Heart left ventricle (tissue), 7 donors: ENCODE data around the gene TMEM179.

- PRO-cap, 6 experiments = no peak in any of the 6 experiments
- RAMPAGE, long total RNA, 2 experiments = no peak in any of the 2 experiments
- RRBS = 82% methylated on average over 1 of the region's 24 CpGs
Observed at GRCh38 chr14:104225443-104226331, 87.3 kb downstream of the KIF26A start.

- PRO-cap, 6 experiments = no peak in any of the 6 experiments
- RAMPAGE, long total RNA, 2 experiments = no peak in any of the 2 experiments
- RRBS = 25% methylated on average over 2 of the region's 26 CpGs
Observed at GRCh38 chr14:104316114-104316981, 178.0 kb downstream of the KIF26A start.

DNA sequence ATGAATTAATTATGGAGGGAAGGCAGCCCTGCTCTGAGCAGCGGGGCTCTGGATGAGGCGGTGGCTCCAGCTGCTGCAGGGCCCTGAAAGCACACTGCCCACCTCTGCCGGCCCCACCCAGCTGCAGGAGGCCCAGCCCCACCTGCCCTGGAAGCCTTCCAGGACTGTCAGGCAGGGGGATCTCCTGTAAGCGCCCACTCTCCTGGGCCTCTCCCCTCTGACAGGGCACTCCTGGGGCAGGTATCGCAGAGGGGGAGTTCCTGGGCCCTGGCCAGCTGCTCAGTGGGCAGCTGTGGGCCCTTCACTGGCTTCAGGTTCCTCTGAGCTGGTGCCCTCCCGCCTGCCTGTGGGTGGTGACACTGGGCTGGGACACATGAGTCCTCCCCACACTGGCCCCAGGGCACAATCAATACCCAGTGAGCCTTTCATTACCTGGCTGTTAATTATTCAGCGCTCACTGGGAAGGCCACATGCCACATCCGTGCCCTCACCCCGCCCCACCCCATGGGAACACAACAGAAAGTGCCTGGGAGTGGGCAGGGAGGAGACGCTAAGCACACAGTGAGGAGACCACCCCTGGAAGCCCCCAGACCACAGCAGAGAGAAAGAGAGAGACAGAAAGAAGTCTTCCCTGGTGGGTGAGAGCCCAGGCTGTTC, 142.3 kb upstream of the C14orf180 start:
- PRO-cap, 6 experiments = no peak in any of the 6 experiments
- RAMPAGE, long total RNA, 2 experiments = no peak in any of the 2 experiments
- RRBS = no CpG with 5 or more reads among the region's 10 CpGs

GRCh38 chr14:104563078-104563932, 16.3 kb upstream of the C14orf180 start:
- PRO-cap, 6 experiments = no peak in any of the 6 experiments
- RAMPAGE, long total RNA, 2 experiments = no peak in any of the 2 experiments
- RRBS = 11% methylated on average over 5 of the region's 20 CpGs

- PRO-cap, 6 experiments = peak in 5 of 6 experiments; most common plus-strand start chr14:104582359 (in 4); most common minus-strand start chr14:104582235 (in 5)
- RAMPAGE, long total RNA, 2 experiments = no peak in any of the 2 experiments
- RRBS = no CpG with 5 or more reads among the region's 27 CpGs
Observed at GRCh38 chr14:104581985-104582691, 2.6 kb downstream of the C14orf180 start.

DNA sequence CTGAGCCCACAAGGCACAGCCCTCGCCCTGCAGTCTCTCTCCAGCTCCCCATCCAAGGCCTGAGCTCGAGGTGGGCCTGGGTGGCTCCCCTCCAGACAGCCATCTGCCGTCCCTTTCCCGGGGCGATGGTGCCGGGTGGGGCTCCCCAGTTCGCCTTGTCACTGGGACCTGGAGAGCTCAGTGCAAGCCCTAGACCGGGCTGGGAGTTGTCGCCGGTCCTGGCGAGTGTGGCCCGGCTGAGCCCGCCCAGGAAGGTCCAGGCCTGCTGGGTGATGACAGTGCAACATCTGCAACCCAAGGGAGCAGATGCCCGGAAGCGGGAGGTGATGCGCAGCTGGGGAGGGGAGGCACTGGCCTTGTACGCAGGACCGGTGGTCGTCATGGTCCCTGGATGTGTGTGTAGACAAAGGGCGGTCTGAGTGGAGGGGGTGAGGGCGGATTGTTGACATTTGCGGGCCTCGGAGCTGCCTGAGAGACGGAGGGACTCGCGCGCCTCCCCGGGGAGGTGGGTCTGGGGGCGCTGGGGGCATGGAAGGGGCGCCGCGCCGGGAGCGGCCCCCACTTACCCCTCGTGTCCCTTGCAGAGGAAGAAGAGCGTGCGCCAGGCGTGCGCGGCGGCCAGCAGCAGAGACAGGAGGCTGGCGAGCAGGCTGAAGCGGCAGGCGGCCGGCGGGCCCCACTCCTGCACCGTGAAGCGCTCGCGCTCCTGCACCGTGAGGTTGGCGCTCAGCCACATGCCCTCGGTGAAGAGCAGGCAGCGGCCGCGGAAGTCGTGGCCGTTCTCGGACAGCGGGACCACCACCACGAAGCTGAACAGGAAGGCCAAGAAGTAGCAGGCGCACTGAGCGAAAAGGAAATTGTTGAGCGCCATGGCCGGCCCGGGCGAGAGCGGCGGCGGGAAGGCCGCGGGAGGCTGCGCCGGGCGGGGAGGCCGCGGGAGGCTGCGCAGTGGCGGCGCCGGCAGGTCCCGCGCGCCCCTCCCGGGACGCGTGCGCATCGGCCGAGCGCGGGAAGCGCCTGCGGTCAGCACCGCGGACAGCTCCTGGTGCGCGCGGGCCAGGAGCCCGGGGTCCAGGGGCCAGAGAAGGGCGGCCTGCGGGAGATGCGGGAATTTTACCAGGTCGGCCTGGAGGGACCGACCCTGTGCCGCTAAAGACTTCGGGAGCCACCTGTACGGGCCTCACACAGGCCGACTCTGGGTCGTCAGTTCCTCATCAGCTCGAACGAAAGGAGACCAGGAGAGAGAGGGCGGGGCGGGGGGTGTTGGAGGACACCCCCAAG, at the start of gene TMEM179:
TSS of gene TMEM179 (minus strand) at position 902 of the 1,281 bp plus-strand sequence.
- PRO-cap, 6 experiments = no peak in any of the 6 experiments
- RAMPAGE, long total RNA, 2 experiments = no peak in any of the 2 experiments
- RRBS = 8% methylated on average over 47 of the region's 114 CpGs

GRCh38 chr14:104658209-104658960, 31.0 kb upstream of the INF2 start:
- PRO-cap, 6 experiments = no peak in any of the 6 experiments
- RAMPAGE, long total RNA, 2 experiments = no peak in any of the 2 experiments
- RRBS = no CpG with 5 or more reads among the region's 19 CpGs

DNA sequence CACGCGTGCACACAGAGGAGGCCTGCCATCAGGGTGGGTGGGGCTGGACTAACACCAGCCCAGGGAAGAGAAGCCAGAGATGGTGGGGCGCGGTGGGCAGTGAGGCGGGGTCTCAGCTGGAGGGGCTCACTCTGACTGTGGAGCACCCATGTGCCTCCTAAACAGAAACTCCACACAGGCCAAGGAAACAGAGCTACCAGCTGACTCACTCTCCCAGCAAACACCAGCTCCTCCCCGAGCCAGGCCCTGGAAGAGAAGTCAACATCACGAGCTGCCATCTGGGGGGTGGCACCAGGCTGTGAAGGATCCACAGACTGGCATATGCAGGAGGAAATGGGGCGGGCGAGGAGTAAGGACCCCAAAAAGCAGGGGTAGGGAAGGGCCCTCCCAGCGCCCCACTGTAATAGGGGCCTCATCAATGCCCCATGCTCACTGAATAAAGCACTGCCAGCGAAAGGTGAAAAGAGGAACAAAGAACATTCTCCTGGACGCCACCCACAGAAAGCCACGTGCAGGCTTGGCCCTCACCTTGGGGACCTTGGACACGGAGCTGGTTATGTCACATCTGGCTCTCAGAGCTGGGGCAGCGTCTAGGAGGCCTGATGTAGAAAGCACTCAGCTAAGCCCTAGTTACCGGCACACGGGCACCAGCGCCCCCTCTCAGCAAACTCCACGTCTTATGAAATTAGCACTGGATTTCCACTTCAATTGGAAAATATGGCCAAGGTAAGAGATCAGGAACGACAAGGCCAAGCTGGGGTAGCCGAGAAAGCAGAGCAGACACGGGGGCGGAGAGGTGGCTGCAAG, 8.4 kb upstream of the INF2 start:
- PRO-cap, 6 experiments = peak in 5 of 6 experiments; most common plus-strand start position 277 of the sequence (in 5); most common minus-strand start position 159 of the sequence (in 1)
- RAMPAGE, long total RNA, 2 experiments = start-site peak on the plus strand in 1 of 2 experiments, centred at position 302 of the sequence, 6 reads per replicate
- RRBS = no CpG with 5 or more reads among the region's 23 CpGs

DNA sequence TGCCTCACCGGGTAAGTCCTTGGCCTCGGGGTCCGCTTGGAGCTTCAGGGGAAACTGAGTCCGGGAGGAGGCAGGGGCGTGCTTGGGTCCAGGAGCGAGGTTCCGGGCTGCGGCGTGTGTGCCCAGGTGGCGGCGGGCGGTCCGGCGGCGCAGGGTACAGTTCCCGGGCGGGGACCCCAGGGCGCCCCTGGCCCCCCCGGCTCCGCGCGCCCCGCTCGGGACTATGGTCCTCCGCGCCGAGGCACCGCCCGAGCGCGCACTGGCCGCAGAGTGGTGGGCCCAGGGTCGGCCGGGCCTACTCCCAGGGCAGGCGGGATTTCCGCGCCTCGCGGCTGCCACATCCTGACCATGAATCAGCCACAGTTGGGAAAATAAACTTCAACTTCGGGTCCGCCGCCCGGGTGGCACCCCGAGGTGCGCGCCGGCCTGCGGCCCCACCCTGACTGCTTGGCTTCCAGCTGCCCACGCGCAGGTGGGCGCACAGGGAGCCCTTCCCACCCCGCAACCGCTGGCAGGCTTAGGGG, 373 bp downstream of the INF2 start:
- PRO-cap, 6 experiments = no peak in any of the 6 experiments
- RAMPAGE, long total RNA, 2 experiments = no peak in any of the 2 experiments
- RRBS = 3% methylated on average over 29 of the region's 53 CpGs

DNA sequence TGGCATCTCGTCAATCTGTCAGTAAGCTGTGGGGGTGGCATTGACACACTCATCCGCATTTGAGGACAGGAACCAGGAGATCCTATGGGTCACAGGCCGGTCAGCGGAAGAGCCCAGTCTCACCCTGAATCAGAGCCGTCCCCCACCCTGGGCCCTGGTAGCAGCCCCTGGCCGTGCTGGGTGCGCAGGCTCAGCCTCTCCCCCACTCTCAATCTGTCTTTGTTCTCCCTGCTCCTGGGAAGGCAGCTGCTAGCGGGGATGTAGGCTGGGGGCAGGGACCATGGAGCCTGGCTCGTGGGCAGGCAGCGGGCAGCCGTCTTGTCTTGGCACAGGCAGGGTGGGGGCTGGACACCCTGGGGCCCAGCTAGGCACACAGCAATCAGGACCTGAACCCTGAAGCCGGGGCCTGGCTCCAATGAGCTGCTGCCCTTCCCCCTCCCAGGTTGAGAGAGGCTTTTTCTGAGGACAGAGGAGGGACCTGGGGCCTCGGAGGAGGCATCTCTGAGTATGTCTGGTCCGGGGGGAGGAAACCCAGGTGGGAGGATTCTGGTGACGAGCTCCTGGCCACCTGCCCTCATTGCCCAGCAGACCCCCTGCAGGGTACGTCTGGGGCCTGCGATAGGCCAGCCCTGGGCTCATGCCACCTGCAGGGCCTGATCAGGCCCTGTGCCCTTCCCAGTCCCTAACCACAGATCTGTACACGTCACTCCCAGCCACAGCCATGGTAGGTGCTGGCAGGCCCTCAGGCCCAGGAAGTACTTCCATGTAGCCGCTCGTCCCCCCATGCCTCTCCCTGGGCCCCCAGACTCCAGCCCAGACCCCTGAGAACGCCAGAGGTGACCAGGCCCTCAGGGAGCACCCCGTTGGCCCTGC, 5.4 kb downstream of the INF2 start:
- PRO-cap, 6 experiments = no peak in any of the 6 experiments
- RAMPAGE, long total RNA, 2 experiments = no peak in any of the 2 experiments
- RRBS = 60% methylated on average over 1 of the region's 22 CpGs

- PRO-cap, 6 experiments = peak in 3 of 6 experiments; most common plus-strand start chr14:104735737 (in 3); most common minus-strand start chr14:104735573 (in 3)
- RAMPAGE, long total RNA, 2 experiments = no peak in any of the 2 experiments
- RRBS = no CpG with 5 or more reads among the region's 25 CpGs
Observed at GRCh38 chr14:104735126-104735887, 11.3 kb downstream of the ADSS1 start.

GRCh38 chr14:104749050-104749539, 3.9 kb upstream of the SIVA1 start:
- PRO-cap, 6 experiments = no peak in any of the 6 experiments
- RAMPAGE, long total RNA, 2 experiments = no peak in any of the 2 experiments
- RRBS = no CpG with 5 or more reads among the region's 11 CpGs

- PRO-cap, 6 experiments = no peak in any of the 6 experiments
- RAMPAGE, long total RNA, 2 experiments = no peak in any of the 2 experiments
- RRBS = no CpG with 5 or more reads among the region's 3 CpGs
Observed at GRCh38 chr14:104766830-104767048, 13.8 kb downstream of the SIVA1 start.

GRCh38 chr14:104770475-104771331, 17.8 kb downstream of the SIVA1 start:
- PRO-cap, 6 experiments = no peak in any of the 6 experiments
- RAMPAGE, long total RNA, 2 experiments = no peak in any of the 2 experiments
- RRBS = no CpG with 5 or more reads among the region's 11 CpGs

- PRO-cap, 6 experiments = no peak in any of the 6 experiments
- RAMPAGE, long total RNA, 2 experiments = no peak in any of the 2 experiments
- RRBS = no CpG with 5 or more reads among the region's 13 CpGs
Observed at GRCh38 chr14:104775102-104775519, 20.4 kb downstream of the AKT1 start.

GRCh38 chr14:104858736-104859413, 6.2 kb upstream of the CEP170B start:
- PRO-cap, 6 experiments = no peak in any of the 6 experiments
- RAMPAGE, long total RNA, 2 experiments = no peak in any of the 2 experiments
- RRBS = no CpG with 5 or more reads among the region's 9 CpGs

GRCh38 chr14:104953394-104954600, 24.4 kb downstream of the AHNAK2 start:
- PRO-cap, 6 experiments = no peak in any of the 6 experiments
- RAMPAGE, long total RNA, 2 experiments = start-site peak on the minus strand in 1 of 2 experiments, at chr14:104954391-104954588 at its widest, 5 to 7 reads per replicate
- RRBS = no CpG with 5 or more reads among the region's 32 CpGs

DNA sequence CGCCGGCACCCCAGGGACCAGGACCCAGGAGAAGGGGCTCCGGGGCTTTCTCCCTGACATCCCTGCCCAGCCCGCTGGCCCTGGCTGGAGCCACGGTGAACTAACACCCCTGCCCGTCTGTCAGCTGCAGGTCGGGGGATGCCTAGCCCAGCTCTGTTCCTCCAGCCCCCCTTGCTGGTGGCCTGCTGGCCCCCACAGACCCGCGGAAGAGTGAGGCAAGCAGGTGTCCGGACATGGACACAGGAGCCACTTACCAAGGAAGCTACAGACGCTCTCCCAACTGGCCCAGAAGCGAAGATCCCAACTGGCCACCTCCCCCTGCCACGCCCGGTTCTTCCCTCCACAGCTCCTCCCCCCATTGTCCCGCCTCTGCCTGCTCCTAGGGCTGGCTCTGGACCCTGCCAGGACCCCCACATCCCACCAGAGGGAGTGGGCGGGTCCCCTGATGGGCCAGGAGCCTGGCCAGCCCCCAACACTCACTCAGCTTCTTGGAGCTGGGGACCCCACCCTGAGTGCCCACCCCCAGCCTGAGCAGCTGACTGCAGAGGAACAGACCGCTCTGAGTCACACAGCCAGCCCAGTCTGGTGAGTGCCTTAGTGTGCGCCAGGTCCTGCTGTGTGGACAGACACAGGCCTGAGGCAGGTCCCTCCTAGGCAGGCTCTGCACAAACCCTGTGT, 7.8 kb downstream of the AHNAK2 start:
- PRO-cap, 6 experiments = peak in 6 of 6 experiments; most common plus-strand start position 597 of the sequence (in 6); most common minus-strand start position 306 of the sequence (in 4)
- RAMPAGE, long total RNA, 2 experiments = start-site peak on the minus strand in 1 of 2 experiments, centred at position 286 of the sequence, 15 reads per replicate
- RRBS = 18% methylated on average over 3 of the region's 18 CpGs

GRCh38 chr14:105018132-105018574, 2.7 kb downstream of the CDCA4 start:
- PRO-cap, 6 experiments = no peak in any of the 6 experiments
- RAMPAGE, long total RNA, 2 experiments = no peak in any of the 2 experiments
- RRBS = no CpG with 5 or more reads among the region's 4 CpGs

DNA sequence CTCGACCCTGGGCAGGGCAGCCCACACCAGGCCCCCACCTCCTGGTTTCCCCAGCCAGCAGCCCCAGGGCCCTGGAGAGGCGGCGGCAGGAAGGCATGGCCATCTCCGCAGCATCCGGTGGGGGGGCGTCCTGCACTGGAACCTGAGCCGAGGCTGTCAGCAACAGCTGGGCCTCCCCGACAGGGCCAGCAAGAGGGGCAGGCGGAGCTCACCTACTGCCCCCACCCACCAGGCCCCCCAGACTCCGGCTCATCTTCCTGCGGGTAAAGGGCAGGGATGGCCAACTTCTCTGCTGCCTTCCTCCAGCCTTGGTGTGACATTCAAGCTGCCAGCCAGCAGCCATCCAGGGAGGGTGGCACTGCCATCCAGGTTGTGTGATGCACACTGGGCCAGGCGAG, 15.1 kb downstream of the JAG2 start:
- PRO-cap, 6 experiments = peak in 2 of 6 experiments; most common plus-strand start position 128 of the sequence (in 1)
- RAMPAGE, long total RNA, 2 experiments = no peak in any of the 2 experiments
- RRBS = 100% methylated on average over 1 of the region's 12 CpGs